ENCODE data around the genes APCDD1L and NPEPL1.

GRCh38 chr20:58303316-58303674 is 6.2 kb upstream of the RAB22A start:
- PRO-cap = no peak

- PRO-cap = no peak
These were observed 1.0 kb downstream of the RAB22A start for GRCh38 chr20:58310377-58311119.

GRCh38 chr20:58437282-58437926 is 48.4 kb downstream of the VAPB start:
- PRO-cap = no peak

DNA sequence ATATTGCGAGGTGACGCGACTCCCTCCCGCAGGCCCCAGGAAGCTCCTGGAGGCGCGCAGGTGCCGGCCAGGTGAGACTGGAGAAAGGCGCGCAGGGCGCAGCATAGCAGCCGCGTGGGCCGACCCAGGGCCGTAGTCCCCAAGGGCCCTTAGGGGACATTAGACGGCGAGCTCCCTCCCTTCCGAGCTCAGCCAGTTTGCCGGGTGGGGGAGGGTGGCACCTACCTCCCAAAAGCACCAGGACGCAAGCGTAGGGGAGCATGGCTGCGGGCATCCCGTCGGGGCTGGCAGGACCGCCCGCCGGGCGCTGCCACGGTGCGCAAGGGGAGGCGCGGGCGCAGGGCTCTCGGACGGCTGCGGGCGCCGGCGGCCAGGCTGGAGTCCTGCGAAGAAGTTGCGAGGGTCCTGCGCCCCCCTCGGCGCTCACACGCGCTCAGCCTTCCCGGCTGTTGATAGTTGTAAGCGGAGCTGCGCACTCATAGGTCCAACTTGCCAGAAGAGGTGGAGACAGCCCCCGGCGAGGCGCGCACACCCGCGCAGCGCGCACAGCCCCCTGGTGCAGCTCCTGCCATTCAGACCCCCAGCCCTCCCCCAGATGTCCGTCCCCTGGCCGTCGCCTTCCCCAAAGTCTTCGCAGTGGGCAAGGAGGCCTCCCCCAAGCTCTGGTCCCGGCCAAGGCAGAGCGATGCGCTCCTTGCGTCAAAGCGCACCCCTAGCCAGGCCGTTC is 602 bp downstream of the APCDD1L start:
- PRO-cap = no peak

DNA sequence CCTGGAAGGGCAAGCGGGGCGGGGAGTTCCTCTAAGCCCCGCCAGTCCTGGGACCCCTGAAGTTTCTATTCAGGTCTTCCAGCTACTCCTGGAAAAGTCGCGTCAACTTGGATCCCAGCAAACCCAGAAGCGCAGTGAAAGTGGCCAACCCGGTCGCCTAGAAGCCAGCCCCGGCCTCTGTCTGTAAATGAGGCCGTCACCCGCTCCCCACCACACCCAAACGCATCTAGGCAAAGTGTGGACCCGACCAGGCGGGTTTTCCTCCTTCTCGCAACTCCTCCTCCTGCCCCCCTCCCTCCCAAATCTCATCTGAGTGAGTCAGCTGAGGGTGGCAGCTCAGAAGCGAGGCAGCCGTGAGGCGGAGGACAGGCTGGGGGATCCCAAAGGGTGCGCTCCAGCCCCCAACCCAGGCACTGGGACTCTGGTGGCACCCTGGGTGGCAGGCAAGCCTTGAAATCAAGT is at the start of gene APCDD1L:
Gene APCDD1L, minus strand, starts transcription at position 239 of the 462 bp plus-strand sequence.
- PRO-cap = bidirectional peak, plus-strand start at position 339 of the sequence, minus-strand start at position 277 of the sequence

DNA sequence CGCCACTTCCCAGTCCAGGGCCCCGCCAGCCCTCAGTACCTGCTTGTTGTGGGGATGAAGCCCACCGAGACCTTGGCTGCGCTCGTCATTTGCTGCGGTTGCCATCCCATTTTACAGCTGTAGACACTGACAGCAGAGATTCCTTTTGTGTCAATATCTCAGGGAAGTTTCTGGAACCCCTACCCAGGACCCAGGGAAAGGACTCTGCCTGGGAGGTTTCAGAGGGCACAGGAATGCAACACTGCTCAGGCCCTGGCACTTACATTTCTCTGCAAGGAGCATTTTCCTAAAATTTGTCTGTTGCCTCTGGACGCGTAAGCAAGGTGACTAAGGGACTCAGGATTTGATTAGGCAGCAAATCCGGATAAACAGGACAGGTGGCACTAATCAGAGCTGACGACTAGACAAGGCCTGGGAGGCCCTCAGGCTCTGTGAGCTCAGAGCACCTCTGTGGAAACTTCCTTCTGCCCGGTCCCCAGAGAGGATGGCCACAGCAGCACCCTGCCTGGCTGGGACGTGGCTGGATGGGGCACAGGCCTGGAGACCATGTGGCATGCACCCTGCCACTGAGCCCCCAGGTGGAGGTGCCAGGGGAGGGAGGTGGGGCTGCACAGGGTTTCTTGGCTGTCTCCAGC is 40.0 kb upstream of the STX16 start:
- PRO-cap = no peak

- PRO-cap = no peak
These were observed 1.6 kb upstream of the STX16 start for GRCh38 chr20:58649478-58649902.

DNA sequence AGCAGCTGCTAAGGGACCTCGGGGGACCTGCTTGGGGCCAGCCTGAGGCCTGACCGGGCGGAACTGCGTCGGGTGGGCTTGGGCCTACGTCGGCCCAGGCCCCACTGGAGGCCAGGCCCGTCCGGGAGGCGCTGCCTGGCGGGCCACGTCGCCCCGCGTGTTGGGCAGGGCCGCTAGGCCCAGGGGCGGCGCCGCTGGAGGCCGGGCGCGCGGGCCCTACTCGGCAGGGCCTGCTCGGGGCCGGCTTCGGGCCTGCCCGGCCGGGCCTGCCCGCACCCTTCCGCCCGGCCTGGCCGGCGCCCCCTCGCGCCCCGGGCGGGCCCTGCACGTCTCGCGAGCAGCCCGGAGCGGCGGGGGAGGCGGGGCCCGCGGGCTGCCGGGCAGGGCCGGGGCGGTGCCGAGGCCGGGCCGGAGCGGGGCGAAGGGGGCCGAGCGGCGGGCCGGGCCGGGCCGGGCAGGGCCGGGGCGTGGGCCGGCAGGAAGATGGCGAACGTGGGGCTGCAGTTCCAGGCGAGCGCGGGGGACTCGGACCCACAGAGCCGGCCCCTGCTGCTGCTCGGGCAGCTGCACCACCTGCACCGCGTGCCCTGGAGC is at the start of gene NPEPL1:
Gene NPEPL1, plus strand, starts transcription at position 383 of the 594 bp plus-strand sequence.
- PRO-cap = bidirectional peak, plus-strand start at position 457 of the sequence, minus-strand start at position 313 of the sequence

GRCh38 chr20:58850742-58851230 is 40.4 kb upstream of the GNAS start:
- PRO-cap = no peak

- PRO-cap = no peak
These were observed 37.1 kb upstream of the GNAS start for GRCh38 chr20:58854126-58854532.

DNA sequence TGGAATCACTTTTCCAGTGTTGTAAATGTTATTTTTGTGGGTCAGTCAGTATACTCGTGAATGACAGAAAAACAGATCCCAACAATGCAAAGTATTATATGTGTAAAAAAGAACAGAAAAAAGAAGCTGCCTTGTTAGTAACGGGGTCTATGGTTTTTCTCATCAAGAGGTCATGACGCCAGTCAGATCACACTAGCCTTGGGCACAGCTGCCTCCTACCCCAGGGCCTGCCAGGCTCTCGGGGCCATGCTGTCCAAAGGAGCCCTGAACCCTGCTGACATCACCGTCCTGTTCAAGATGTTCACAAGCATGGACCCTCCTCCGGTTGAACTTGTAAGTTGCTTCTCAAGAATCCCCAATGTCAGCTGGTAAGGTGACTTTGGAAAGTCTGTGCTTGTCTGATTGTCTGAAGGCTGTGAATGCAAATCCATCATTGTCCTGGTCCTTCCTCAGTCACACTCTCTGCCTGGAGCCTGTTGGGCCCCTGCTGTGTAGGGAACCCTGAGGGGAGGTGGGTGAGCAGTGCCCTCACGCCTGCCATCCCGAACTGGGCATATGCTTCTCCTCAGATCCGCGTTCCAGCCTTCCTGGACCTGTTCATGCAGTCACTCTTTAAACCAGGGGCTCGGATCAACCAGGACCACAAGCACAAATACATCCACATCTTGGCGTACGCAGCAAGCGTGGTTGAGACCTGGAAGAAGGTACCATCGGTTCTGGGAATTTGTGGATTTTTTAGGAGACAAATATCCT is 9.9 kb downstream of the NELFCD start:
- PRO-cap = no peak

- PRO-cap = no peak
These were observed 5.3 kb upstream of the TUBB1 start for GRCh38 chr20:59013797-59014415.

DNA sequence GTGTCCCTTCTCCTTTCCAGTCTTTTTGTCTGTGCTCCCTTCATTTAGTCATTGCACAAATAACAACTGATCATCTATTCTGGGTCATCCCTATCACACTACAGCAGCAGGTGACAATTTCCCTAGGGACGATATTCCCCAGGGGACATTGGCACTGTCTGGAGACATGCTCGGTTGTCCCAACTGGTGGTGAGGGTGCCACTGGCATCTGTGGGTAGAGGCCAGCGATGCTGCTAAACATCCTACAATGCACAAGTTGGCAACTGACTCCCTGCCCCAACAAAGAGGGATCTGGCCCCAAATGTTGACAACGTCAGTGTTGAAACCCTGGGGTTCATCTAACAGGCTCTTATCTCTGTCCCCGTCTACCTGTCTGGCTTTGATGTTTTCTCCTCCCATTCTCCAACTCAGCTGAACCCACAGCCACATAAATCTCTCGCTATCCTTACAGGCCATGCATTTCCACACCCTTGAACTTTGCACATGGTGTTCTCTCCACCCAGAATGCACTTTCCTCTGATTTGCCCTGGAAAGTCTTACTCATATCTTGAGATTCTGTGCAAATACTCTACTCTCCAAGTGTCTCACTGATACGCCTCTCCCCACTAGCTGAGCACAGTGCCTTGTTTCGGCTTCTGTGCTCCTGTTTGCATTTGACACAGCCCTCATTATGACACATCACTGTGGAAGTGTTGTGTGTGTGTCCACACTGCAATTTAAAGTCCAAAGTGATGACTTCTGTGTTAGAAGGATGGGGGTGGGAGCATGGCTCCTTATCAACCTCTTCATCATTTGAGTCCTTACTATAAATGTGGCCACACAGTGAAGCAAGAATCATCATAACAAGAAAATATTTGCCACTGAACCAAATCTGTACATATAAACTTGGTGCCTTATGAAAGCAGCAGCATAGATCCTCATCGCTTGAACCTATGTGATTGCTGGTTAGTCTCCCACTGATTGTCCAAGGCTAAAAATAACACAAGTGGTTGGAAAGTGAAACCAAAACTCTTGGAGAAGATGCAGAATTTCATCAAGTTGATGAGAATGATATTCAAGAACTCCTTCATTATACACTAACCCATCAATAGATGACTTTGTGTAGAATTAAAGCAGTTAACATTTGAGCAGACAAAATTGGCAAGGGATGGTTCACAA is 5.4 kb upstream of the PRELID3B start:
- PRO-cap = no peak

DNA sequence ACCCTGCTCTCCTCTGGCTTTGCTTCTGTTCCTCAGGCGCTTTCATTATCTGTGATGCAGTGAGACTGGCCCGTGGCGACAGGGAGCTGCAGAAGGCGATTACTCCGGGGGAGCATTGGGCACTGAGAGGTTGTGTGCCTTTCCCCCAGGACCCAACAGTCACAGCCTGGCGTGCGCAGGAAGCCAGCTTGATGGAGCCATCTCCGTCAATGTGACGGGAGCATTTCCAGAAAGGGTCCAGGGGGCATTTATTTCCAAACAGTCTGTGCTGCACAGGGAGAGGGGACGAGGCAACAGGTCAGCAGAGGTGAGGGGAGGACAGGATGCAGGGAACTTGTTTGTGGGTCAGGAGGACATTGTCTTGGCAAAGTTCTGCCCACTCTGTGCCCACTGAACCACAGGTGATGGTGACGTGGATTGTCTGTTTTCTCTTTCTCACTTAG is 5.5 kb upstream of the ZNF831 start:
- PRO-cap = no peak

- PRO-cap = no peak
These were observed 1.2 kb downstream of the ZNF831 start for GRCh38 chr20:59164626-59165482.

- PRO-cap = no peak
These were observed 58.7 kb downstream of the ZNF831 start for GRCh38 chr20:59221893-59223098.

DNA sequence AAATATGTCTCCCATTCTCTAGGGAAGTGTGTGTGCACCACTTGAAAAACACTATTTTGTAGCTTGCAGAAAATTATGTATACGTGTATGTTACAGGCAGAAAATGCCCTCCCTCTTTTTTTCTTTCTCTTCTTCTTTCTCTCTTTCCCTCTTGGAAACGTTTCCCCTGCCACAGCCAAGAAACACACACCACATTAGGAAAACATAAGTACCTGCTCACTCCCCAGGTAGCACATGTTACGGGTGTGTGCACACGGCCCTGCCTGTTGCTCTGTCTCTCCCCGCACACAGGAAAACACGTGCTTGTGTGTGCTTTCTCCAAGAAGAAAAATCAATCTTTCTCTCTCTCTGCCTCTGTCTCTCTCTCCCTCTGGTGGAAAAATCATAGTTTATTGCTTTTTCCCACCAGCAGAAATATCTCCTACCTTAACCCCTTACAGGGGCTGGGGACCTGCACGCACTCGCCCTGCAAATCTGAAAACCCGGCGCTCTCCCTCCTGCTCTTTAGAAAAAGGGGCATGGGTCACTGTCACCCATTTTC is 102.2 kb downstream of the EDN3 start:
- PRO-cap = no peak

DNA sequence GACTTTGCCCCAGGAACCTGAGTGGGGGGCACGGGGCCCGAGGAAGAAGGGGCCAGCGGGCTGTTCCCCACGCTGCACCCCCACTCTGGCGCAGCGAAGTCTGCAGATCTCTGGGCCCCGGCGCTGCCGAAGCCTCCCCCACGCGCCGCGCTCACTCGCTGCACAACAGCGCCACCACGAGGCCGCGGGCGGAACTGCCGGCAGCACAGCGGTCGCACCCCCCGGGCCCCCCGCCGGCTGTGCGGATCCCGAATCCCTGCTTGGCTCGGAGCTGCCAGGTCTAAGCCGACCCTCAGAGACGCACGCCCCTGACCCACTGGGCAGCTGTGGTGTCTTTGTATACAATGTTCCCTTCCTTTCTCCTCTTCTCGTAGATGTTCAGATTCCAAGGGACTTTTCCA is 103.3 kb downstream of the EDN3 start:
- PRO-cap = no peak

DNA sequence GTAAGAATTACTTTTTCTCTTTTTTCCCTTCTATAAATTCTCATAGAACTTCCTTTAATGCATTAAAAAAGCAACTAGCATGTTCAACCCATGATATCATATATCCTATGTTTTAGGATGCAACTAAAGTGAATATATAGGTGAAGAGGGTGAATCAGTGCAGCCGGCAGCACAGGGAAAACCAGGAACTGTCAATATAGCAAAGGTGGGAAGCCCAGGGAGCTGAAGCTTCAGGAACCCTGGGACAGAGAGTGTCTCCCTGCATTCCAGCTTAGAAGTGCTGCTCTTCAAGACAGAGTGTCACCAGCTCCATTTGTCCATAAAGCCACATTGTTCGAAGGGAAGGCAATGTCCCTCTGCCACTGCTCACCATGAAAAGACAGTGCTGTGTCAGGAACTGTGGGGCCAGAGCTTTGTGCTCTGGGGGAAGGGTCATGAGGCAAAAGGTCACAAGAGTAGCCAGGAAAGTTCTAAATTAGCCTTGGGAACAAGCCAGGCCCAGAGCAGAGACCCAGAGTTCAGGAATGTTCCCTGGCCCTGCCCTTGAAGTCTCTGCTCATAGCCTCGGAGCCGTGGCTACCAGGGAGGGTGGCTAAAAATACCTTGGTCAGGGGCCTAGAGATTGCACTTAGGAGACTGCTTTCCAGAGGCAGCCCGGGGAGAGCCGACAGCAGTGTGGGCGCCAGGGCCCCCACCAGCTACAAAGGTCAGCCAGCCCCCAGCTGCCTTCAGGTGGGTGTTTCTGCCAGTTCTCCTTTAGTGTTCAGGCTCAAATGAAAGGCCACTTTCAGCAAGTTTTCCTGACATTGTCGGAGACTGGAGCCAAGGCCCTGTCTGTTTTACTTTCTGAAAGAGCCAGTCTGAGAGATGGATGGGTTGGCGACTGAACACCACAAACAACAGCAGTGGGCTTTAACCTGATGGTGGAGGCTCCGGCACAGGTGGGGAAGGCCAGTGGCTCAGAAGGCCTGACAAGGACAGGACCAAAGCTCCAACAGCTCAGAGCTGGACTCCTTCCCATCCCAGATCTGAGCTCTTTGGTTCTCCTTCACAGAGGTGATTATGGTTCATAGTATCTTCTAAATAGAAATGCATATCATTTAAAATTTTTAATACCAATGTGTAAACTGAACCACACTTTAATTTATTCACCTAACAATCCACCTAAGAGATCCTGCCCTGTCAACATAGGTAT is 76.1 kb downstream of the CDH26 start:
- PRO-cap = no peak

GRCh38 chr20:60055524-60056185 is 97.4 kb downstream of the CDH26 start:
- PRO-cap = no peak

All from tibial artery (tissue), 1 donor.